ENCODE results near the gene ZNF79.

DNA sequence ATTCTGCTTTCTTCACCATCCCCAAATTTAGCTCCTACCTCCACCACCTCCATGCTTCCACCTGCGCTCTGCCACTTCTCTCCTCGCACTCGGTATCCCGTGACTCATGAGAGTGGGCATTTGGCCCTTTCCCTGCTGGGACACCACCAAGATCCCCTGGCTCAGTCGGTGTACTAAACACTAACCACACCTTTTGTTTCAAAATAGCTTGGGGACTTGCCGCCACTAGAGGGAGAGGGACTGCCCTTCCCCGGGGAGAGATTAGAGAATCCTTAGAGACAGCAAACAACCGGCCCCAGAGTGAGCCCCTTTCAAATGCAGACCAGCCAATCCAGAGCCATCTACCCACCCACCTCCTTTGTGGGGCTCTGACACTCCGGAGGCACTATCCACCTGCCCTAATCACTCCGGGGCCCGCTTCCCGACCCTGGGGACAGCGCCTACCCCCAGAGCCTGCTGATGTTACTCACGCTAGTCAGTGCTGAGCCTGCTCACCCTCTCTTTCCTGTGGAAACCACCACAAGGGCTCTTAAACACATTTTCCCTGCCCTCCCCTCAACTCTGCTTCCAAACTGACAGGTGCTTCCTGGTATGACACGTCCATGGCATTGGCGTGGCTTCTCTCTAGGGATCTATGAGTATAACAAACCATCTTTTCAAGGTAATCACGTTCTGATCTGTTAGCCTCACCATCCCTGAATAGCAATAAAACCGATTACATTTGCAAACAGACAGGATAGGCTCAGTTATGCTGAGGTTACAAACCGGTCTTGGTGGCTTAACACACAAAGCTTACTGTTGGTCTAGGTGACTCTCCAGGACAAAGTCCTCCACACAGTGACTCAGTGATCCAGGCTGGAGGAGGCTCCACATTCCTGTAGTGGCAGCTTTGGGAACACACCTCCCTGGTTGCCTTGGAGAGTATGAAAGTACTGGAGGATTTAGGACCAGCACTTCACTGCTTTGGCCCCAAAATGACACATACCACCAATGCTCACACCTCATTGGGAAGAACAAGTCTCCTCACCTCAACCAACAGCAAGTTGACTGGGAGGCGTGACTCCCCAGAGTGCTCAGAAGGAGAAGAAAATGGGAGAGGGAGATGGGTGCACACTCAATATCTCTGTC lies 180.1 kb upstream of the MVB12B start:
- PRO-cap, 10 experiments, result no peak in any of the 10 experiments

- PRO-cap, 10 experiments, result no peak in any of the 10 experiments
Measured at GRCh38 chr9:126363081-126363578, 36.5 kb downstream of the MVB12B start.

GRCh38 chr9:126366585-126367061 lies 40.0 kb downstream of the MVB12B start:
- PRO-cap, 10 experiments, result peak in 1 of 10 experiments; most common plus-strand start chr9:126366778 (in 1)

DNA sequence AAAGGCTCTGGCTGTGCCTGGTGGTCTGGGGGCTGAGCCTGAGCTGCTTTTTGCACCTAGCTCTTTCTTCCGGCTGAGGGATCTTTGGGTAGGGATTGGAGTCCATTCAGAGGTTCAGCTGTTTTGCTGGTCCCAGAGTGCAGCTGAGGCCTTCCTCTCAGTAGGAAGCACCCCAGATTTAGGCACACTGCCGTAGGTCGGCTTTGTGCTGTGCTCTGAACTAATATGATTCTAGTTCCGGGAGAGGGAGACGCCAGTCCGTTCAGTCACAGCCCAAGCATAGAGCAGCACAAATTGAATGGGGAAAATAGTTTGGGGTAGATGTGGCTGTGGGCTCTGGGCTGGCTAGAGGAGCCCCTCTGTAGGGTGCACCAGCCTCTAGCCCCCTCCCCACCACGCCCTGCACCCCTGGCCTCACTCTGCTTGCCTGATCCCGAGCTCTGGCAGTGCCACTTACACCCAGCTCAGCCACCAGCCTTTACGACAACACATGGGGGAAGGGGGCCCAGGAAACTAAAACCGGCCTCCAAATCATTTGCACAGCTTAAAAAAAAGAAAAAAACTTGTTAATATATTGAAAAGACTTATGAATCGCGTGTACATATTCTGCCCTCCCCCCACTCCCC lies 3.2 kb downstream of the LMX1B start:
- PRO-cap, 10 experiments, result peak in 4 of 10 experiments; most common plus-strand start position 253 of the sequence (in 2); most common minus-strand start position 227 of the sequence (in 3)

DNA sequence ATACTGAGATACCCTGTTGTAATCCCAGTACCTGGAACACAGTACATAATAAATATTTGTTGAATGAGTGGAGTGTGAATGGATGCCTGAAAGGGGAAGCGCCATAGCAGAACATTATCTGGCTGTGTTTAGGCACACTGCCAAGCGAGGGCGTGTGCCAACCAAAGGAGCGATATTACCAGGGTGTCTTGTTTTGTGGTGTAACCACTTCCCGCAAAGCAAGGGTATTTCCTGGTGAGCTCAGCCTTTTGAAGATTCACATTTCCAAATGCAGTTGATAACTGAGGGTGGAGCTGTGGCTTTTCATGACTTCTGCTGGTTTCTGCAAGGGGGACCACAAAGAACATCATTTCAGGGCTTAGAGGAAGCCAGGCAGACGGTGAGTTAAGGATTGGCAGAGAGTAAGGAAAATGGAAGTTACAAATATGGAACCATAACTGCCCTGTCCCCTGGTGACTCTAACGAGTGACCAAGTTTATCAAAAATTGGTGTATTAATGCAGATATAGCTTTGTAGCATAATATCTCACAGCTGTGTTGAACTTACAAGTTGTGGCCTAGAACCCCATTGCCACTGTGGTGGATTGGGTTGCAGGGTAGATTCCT lies 71.3 kb downstream of the RALGPS1 start:
- PRO-cap, 10 experiments, result no peak in any of the 10 experiments

DNA sequence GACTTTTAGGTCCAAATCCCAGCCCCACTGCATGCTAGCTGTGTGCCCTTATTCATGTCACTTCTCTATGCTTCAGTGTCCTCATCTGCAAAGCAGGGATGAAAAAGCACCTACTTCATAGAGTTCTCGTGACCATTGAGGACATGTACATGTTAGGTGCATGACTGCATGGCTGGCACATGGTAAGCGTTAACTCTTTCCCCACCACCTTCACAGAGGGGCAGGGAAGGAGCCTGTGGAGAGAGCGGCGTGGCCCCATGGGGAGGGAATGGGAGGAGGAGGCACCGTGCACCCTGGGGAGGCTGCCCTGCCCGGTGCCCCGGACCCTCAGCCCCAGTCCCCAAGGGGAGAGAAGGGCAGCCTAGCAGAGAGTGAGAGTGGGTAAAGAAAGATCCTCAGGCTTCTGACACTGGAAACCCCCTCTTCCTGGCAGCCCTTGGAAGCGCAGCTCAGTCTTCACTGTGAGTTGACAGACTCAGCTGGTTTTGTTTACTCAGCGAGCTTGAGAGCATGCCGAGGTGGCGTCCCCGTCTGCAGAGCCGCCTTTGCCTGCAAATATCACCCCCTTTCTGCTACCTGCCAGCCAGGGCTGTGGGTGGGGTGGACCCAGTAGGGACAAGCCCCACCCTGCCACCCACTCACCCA lies 10.6 kb upstream of the ANGPTL2 start:
- PRO-cap, 10 experiments, result no peak in any of the 10 experiments

DNA sequence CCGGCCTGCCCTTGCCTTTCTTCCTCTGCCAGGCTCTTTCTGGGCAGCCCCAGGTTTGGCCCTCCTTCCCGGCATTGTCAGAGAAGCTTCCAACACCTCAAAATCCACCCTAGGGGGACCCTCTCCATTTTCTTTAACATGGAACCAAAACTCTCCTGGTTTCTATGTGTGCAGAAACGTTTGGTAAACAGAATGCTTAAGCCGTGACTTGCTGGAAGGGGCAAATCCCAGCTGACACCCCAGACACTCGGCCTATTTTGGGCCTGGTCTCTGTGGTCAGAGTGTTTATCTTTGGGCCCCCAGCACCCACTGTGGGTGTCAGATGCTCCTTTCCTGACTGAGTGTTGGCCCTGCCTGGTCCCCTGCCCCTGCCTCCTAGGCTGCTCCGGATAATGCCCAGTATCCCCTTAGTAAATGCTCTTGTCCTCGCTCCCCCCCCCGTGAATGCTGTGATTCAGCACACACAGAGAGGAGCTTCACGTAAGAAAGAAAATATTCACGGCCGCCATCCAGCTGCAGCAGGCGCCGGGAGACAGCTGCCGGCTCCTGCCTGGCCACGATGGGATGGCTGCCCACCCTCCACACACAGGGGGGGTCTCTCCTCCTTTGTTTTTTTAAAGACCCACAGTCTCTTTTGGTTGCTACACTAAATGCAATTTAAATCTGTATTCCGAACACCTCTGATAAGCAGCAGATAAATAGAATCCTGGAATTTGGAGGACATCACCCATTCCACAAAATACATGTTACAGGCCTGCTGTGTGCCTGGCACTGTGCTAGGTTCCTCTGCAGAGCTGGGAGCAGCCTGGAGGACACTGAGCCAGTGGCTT lies 11.4 kb upstream of the ANGPTL2 start:
- PRO-cap, 10 experiments, result no peak in any of the 10 experiments

DNA sequence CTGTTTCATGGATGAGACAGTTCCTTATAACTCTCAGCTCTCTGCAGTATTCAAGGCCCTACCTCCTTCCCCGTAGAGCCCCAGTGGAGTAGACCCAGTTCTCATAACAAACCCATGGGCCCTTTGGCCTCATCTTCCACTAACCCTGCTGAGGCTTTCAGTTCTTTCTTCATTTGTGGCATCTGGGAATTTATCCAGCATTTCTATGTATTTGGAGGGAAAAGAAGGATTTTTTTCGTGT lies 46.7 kb upstream of the ANGPTL2 start:
- PRO-cap, 10 experiments, result peak in 2 of 10 experiments; most common minus-strand start position 85 of the sequence (in 2)

- PRO-cap, 10 experiments, result no peak in any of the 10 experiments
Measured at GRCh38 chr9:127182849-127183322, 60.5 kb upstream of the ANGPTL2 start.

GRCh38 chr9:127199125-127199916 lies 65.3 kb upstream of the GARNL3 start:
- PRO-cap, 10 experiments, result no peak in any of the 10 experiments

- PRO-cap, 10 experiments, result no peak in any of the 10 experiments
Measured at GRCh38 chr9:127293303-127293895, 28.8 kb downstream of the GARNL3 start.

- PRO-cap, 10 experiments, result no peak in any of the 10 experiments
Measured at GRCh38 chr9:127303727-127304303, 39.2 kb downstream of the GARNL3 start.

- PRO-cap, 10 experiments, result no peak in any of the 10 experiments
Measured at GRCh38 chr9:127360698-127361388, 36.1 kb upstream of the SLC2A8 start.

DNA sequence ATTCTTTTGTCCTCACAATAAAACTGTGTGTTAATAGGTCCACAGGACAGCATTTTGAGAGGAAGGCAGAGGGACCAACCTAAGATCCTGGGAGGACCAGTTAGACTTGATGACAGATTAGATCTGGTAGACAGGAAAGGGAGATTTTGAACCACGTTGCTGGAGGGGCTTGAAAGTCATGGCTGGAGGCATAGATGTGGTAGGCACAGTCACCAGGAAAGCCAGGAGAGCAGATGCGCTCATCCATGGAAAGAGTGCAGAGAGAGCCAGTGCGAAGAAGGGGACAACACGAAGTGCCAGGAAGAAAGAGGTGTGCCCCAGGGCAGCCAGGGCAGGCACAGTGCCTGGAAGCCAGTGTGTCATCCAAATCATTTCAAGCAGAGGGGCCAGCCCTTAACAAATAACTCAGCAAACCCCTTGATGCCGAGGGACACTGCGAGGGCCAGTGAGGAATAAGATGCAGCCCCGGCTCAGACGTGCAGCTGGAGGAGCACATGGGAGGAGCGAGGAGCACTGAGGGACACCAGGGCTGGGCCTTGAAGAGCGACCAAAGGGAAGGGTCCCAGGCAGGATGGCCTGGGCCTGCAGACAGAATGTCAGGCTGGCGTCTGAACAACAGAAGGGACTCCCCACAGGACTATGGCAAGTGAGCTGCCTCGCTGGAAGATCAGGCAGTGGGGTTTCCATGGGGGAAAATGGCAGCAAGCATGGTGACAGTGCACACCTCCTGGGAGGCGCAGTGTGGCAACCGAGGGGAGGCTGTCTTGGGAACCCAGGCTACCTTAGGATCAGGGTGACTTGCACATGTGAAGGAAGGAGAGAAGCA lies 12.7 kb upstream of the SLC2A8 start:
- PRO-cap, 10 experiments, result no peak in any of the 10 experiments

- PRO-cap, 10 experiments, result peak in 10 of 10 experiments; most common plus-strand start chr9:127424440 (in 5); most common minus-strand start chr9:127424075 (in 3)
Measured at GRCh38 chr9:127423690-127424785, at the start of gene ZNF79. TSS of gene ZNF79 (plus strand) at chr9:127424382.

GRCh38 chr9:127503956-127504620 lies 52.8 kb downstream of the LRSAM1 start:
- PRO-cap, 10 experiments, result no peak in any of the 10 experiments

- PRO-cap, 10 experiments, result no peak in any of the 10 experiments
Measured at GRCh38 chr9:127549743-127550464, 19.0 kb downstream of the NIBAN2 start.

DNA sequence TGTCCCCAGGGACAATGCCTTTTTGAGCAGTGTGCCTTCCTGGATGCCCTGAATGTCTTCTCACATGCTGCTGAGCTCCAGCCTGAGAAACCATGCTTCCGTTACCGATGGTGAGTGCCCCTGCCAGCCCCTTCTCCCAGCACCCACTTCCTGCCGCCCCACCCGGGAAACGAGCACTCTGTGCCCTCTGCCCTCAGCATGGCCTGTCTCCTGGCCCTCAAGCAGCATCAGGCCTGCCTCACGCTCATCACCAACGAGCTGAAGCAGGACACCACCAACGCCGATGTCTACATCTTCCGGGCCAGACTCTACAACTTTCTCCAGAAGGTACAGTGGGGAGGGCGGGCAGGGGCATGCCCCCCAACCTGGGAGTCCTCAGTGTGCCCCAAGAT lies 4.2 kb downstream of the TTC16 start:
- PRO-cap, 10 experiments, result no peak in any of the 10 experiments

GRCh38 chr9:127763662-127764769 lies 14.4 kb downstream of the SH2D3C start:
- PRO-cap, 10 experiments, result peak in 1 of 10 experiments; most common plus-strand start chr9:127764196 (in 1); most common minus-strand start chr9:127763912 (in 1)

GRCh38 chr9:127765625-127766213 lies 12.7 kb downstream of the SH2D3C start:
- PRO-cap, 10 experiments, result no peak in any of the 10 experiments

Data from Metastatic Breast Carcinoma in the Brain (tissue), 10 donors.